ENCODE measurements around the genes AMD1 and MFSD4B.

- PRO-cap: no peak
Observed at GRCh38 chr6:108839281-108839703, 8.9 kb upstream of the ARMC2 start.

GRCh38 chr6:108945382-108946358, 97.4 kb downstream of the ARMC2 start:
- PRO-cap: bidirectional peak, plus-strand start at chr6:108946137, minus-strand start at chr6:108946062

- PRO-cap: unidirectional peak, minus-strand start at chr6:108967193
Observed at GRCh38 chr6:108966717-108967582, 118.7 kb downstream of the ARMC2 start.

GRCh38 chr6:108990848-108991461, 103.7 kb downstream of the SESN1 start:
- PRO-cap: no peak

GRCh38 chr6:109023034-109023954, 71.4 kb downstream of the SESN1 start:
- PRO-cap: no peak

GRCh38 chr6:109067464-109068085, 27.1 kb downstream of the SESN1 start:
- PRO-cap: no peak

DNA sequence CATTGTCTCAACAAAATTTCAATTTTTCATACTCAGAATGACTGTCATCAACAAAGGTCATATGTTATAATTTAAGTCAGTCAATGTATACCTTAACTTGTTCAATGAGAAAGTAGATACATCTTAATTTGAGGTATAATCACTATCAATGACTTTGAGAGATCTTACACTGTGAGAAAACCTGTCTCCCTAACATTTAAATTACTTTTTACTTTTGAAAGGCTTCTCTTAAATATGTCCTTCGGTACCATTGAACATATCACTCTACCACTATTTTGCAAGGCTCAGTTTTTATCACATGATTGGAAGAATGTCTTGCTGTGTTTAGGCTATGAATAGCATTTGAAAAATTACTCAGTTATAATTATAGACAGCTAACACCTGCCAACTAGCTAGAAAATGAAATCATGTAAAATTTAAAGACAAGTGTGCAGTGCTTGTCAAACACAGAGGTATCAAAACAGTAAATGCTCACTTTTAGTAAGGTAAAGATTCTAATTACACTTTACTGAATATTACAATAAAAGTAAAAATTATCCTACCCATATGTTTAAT, 11.0 kb downstream of the SESN1 start:
- PRO-cap: no peak

DNA sequence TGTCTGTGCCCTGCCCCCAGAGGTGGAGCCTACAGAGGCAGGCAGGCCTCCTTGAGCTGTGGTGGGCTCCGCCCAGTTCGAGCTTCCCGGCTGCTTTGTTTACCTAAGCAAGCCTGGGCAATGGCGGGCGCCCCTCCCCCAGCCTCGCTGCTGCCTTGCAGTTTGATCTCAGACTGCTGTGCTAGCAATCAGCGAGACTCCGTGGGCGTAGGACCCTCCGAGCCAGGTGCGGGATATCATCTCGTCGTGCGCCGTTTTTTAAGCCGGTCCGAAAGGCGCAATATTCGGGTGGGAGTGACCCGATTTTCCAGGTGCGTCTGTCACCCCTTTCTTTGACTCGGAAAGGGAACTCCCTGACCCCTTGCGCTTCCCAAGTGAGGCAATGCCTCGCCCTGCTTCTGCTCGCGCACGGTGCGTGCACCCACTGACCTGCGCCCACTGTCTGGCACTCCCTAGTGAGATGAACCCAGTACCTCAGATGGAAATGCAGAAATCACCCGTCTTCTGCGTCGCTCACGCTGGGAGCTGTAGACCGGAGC, 131.5 kb downstream of the CD164 start:
- PRO-cap: no peak

DNA sequence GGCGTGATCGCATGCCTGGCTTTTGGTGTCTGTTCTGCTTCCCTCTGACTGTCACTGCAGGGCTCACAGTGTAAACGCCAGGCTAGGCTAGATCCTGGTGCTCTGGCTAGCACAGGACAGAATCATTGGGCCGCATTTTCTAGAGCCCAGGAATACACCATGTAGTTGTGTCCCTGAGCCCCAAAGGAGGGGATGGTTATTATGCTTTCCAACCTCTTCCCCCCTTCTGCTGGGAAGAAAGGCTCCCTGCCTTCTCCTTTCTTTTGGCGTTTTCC, 38.6 kb downstream of the CD164 start:
- PRO-cap: no peak

DNA sequence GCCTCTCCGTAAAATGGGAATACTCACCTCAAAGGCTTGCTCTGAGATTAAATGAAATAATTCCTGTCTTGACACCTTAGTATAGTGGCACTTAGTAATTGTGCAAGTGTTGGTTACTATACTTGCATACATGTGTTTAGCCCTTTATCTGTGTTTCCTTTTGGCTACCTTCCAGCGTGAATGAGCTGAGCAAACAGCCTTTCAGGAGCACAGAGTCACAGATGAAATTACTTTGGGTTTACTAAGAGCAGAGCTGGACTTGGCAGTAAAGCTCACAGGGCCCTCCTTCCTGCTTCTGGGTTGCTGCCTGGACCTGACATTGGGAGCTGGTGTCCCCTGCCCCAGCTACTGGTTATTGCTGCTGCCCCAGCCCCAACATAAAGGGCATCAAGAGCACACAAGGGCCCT, 32.7 kb downstream of the CD164 start:
- PRO-cap: no peak

GRCh38 chr6:109439649-109440150, 728 bp downstream of the PPIL6 start:
- PRO-cap: no peak

DNA sequence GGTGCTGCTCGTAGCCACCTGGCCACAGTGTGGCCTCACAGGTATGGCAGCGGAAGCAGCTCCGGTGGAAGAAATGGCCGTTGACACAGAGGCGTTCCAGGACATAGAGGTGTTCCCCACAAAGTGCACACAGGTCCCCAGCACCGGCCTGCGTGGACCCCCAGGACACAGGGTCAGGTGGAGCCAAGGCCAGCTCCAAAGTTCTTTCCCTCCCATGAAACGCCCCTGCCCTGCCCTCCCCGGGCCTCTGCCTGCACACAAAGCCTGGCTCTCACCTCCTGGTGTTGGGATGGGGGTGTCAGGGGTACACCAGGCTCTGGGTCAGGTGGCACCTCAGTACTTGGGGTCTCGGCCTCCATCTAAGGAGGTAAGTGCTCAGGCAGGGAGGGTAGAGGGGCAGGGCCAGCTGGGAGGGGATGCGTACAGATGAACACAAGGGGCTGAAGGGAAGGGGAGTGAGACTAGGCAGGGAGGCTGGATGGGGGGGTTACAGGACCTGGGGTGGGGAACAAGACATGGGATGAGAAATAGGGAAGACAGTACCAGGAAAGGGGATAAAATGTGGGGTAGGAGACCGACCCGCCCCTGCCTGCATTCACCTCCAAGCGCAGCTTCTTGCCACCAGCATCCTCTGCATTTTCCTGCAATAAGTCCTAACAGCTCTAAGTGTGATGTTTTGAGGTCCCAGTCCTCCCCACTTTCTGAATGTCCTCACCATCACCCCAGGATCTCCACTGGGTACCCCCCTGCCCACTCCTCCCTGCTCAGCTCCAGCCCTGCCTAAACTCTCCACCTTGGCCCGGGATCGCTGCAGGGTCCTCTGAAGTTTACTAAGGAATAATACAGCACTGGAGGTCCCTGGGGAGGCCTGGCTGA, 6.8 kb downstream of the SMPD2 start:
- PRO-cap: no peak

DNA sequence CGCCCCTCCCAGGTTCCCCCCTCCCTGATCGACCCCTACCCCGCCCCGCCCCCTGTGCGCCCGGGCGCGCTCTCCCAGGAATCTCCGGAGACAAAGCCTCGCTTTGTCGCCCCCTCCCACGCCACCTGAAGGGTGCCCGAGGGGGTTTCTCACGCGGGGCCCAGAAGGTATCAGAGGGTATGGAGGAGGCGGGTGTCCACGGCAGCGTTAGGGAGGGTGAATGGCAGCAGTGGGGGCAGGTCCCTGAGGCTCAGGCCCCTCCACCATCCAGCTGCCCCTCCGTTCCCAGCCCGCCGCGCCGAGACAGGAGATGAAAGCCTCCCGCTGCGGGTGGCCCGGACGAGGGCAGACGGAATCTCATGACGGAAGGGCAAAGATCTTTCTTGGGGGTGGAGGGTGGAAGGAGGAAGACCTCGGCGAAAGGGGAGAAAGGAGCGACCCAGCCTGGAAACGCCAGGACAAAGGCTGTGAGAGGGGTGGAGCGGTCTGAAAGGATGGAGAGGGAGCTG, 510 bp downstream of the MICAL1 start:
- PRO-cap: no peak

DNA sequence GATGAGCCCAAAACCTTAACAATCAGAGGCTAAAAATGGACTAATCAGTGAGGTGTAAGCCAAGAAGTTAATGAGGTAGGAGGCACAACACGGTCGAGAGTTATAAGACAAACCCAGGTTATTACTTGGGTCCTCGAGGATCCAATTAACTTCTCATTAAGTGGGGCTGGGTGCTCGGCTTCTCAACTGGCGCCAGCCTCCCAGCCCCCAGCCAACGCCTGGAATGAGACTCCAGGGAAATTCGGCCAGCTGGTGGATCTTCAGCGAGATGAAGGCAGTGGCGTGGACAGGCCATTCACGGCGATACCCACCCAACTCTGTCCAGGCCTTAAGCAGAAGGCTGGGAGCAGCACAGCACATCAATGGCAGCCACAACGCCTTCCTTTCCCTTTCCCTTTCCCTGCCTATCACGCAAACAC, 929 bp downstream of the METTL24 start:
- PRO-cap: no peak

DNA sequence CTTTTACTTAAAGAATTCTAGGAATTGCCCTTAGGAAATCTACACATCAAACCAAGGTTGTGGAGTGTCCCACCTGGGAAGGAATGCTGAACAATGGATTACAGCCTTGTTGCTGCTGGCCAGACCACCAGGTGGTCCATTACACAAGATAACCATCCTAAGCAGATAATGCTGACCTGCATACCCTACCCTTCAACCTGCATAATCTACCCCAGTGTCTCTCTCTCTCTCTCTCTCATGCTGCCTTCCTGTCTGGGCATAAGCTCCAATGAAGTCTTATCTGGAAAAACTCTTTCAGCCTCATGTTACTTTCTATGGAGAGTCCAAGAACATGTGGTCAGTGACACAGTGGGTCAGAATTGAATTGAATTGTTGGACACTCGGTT, 35.1 kb upstream of the SLC22A16 start:
- PRO-cap: no peak

DNA sequence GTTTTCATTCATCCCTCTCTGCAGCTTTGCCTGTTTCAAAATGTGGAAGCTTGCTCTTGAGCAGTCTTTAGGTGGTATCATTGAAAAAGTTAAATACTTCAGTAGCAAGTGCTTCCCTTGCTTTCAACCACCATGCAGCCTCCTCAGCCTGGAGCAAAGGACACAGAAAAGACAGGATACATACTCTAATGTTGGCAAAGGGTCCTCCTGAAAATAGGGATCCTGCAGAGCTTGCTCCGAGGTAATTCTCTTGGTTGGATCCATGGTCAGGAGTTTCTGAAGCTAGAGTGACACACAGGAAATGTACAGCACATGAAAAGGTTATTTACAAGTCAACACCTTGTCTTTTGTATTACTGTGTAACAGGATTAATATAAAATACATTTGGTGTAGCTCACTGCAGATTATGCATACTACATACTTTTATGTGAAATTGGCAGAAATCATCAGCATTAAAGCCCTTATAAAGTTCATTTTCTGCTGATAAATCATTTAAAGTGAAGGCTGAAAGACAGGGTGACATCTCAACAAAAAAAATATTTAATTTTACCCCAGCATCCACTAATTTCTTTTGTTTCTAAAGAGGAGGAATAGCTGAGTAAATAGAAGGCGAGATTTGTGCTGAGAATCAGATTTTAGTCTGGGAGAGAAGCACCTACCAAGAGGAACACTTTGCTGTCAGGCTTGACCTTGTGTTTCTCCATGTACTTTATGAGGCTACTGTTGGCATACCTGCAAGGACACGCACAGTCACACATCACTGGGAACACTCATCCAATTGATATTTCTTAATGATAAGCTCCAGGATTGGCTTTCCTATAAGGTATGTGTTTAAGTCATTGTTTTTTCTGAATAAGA, 146.4 kb upstream of the SLC22A16 start:
- PRO-cap: no peak

GRCh38 chr6:110873732-110874865, at the start of gene AMD1:
AMD1 (plus strand) TSS chr6:110874785.
- PRO-cap: unidirectional peak, plus-strand start at chr6:110874075; bidirectional peak, plus-strand start at chr6:110874785, minus-strand start at chr6:110874611

DNA sequence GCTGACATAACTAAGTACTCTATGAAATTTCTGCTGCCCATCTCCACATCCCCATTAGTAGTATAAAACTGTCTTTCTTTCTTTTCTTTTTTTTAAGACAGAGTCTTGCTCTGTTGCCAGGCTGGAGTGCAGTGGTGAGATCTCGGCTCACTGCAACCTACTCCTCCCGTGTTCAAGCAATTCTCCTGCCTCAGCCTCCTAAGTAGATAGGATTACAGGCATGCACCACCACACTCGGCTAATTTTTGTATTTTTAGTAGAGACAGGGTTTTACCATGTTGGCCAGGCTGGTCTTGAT, 28.3 kb upstream of the GTF3C6 start:
- PRO-cap: no peak

DNA sequence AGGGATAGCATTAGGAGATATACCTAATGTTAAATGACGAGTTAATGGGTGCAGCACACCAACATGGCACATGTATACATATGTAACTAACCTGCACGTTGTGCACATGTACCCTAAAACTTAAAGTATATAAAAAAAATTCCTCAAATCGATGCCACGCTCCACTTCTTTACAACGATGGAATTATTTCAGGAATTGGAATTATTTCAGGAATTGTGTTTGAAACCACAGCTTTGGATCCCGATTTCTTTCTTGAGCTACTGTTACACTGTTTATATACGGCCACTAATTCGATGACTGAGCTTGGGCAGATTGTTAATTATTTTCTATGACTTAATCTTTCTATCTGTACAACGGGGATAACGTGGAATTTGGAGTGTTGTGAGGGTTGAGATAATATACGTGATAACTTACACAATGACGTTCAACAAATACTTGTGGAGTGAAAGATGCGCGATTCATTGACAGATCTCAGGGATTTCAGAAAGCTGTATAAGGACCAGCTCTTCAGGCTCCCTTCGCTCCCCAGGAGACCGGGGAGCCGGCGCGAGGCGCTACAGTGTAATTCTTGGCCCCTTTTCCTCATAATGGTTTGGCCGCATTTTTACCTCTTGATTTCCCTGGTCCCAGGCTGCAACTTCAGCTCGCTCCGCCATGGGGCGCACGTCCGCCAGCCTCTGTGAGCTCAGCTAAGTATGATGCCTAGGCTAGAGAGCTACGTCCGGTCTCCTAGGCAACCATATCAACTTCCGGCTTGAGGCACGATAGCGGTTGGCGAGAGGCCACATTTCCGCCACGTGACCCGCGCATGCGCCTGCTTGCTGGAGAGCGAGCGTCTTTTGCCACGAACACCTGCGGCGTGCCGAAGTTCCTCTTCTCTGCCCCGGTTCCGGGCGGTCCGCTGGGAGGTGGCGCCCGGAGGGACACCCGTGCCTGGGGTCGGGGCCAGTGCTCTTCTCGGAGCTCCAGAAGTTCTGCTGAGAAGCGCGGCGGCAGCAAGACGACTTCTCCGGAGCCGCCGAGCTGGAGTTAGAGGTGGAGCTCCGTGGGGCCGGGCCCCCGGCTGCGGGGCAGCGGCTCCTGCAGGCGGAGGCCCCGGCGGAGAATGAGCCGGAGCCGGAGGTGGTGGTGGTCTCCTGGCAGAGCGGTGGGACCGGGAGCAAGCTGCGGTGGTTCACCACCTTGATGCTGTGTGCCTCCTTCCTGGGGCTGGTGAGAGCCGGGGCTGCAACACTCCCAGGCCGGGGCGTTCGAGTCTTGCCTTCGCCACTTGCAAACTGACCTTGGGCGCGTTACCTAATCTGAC, at the start of gene MFSD4B:
Gene MFSD4B (plus strand): TSS at position 824 of the 1,306 bp plus-strand sequence.
- PRO-cap: bidirectional peak, plus-strand start at position 813 of the sequence, minus-strand start at position 678 of the sequence

GRCh38 chr6:111289129-111289509, 30.0 kb downstream of the MFSD4B start:
- PRO-cap: no peak

Data from right cardiac atrium (tissue), 1 donor.